ENCODE results near the gene GPR149.

DNA sequence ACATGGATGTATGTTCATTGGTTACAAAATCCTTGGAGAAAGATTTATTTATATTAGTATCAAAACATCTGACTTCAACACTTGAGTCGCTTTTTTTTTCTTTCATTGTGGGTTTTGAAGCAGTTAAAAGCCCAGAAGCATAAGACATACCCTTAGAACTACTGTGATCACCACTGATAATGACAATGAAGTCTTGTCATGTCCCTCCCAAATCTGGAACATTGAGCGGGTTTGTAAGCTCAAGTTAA, 3.1 kb downstream of the GPR171 start:
- PRO-cap, 2 experiments = no peak in any of the 2 experiments

DNA sequence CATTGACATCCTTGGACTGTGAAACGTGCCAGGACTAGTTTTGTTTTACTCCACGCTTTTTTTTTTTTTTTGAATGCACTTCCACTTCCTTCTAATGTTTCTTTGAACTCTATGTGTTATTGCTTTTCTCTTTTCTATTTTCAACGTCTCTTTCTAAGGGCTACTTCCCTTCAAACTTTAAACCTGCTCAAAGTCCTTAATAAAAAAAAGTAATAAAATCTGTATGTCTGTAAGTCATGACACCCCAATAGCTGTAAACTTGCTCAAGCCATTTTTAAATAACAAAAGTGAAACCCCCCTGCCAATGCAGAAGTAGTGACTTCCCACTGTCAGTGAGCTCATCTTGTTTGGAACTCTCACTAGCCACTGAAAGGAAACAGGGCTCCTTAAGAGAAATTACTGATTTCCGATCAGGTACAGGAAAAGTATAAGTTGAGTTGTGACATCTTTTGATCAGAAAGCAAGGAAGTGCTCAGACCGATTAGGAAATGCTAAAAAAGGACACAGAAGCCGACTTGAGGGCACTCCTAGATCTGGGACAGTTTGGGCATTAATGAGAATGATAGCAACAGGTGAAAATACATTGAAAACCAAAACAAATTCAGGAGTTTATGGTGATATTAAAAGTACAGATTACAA, 27.6 kb upstream of the GPR171 start:
- PRO-cap, 2 experiments = no peak in any of the 2 experiments

GRCh38 chr3:151265074-151265273, 13.4 kb downstream of the P2RY14 start:
- PRO-cap, 2 experiments = no peak in any of the 2 experiments

- PRO-cap, 2 experiments = no peak in any of the 2 experiments
Measured at GRCh38 chr3:151537632-151538321, 76.9 kb upstream of the IGSF10 start.

- PRO-cap, 2 experiments = no peak in any of the 2 experiments
Measured at GRCh38 chr3:151836950-151837605, 23.2 kb downstream of the AADAC start.

GRCh38 chr3:151927944-151928423, 54.5 kb downstream of the SUCNR1 start:
- PRO-cap, 2 experiments = no peak in any of the 2 experiments

DNA sequence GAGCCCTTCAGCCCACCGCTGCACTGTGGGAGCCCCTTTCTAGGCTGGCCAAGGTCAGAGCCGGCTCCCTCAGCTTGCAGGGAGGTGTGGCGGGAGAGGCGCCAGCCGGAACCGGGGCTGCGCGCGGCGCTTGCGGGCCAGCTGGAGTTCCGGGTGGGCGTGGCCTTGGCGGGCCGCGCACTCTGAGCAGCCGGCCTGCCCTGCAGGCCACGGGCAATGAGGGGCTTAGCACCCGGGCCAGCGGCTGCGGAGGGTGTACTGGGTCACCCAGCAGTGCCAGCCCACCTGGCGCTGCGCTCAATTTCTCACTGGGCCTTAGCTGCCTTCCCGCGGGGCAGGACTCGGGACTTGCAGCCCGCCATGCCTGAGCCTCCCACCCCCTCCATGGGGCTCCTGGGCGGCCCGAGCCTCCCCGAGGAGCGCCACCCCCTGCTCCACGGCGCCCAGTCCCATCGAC, 116.4 kb upstream of the MBNL1 start:
- PRO-cap, 2 experiments = no peak in any of the 2 experiments

DNA sequence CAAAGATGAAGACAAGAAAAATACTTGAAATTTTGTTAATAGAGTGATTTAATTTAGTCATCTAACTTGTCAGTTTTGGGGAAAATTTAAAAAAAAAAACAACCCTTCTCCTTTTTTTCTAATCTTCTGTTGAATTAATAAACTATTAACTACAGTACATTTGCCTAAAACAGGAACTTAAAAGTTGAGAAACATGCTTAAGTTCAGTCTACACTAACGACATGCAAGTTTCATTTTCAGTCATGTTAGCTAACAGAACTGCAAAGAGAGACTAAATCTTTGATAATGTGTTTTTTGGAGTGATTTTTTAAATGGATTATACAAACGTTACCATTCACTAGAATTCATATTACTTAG, 72.0 kb upstream of the MBNL1 start:
- PRO-cap, 2 experiments = no peak in any of the 2 experiments

- PRO-cap, 2 experiments = peak in 1 of 2 experiments; most common minus-strand start chr3:152205397 (in 1)
Measured at GRCh38 chr3:152204898-152205692, 63.6 kb upstream of the MBNL1 start.

DNA sequence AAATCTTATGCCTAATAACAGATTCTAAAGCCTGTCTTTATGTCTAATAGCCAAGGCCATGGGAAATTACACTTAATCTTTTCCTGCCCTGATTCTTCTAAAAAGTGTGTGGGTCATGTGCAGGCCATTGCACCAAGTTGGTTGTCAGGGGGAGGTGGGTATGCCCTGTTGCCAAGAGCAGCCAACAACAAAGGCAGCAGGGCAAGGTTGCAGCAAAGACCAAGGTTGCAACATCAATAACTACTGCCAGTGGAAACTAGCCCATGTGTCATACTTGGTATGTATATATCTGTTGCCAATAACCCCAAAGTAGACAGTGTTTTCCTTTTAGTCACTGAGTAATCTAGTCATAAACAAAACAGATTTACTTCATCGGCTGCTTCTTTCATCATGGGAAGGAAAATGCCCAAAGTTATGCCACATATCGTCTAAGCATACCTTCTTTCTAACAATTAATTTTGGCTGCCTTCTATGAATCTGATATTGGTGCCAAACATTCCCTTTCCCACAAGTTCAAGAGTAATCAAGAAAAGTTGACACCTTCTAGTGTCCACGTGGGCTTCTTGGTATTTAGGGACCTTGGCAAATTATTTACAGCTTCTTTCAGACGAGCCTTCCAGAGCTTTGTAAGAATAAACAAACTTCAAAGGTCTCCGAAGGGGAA, 10.2 kb upstream of the MBNL1 start:
- PRO-cap, 2 experiments = no peak in any of the 2 experiments

DNA sequence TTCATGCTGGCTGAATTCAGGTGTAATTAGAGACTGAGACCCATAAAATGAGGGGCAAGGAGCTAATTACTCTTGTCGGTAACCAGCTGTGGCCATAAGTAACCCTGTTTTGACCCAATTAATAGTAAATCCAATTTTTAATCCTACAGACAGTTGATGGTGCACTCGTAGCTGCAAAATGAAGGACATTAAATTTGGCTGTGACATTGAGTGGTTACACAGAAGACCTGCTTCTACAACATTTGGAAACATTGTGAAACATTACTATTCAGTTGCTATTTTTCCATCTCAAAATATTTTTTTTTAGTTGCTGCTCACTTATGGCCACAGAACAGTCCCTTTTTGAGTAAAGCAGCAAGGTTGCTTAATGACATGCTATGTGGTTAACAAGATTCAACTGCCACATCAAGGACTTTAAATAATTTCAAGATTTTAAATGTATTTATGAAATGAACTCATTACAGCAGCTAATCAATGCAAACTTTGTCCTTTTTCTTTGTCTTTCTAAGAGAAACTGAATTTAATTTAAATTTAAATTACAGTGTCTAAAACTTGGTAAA, 33.1 kb downstream of the MBNL1 start:
- PRO-cap, 2 experiments = no peak in any of the 2 experiments

DNA sequence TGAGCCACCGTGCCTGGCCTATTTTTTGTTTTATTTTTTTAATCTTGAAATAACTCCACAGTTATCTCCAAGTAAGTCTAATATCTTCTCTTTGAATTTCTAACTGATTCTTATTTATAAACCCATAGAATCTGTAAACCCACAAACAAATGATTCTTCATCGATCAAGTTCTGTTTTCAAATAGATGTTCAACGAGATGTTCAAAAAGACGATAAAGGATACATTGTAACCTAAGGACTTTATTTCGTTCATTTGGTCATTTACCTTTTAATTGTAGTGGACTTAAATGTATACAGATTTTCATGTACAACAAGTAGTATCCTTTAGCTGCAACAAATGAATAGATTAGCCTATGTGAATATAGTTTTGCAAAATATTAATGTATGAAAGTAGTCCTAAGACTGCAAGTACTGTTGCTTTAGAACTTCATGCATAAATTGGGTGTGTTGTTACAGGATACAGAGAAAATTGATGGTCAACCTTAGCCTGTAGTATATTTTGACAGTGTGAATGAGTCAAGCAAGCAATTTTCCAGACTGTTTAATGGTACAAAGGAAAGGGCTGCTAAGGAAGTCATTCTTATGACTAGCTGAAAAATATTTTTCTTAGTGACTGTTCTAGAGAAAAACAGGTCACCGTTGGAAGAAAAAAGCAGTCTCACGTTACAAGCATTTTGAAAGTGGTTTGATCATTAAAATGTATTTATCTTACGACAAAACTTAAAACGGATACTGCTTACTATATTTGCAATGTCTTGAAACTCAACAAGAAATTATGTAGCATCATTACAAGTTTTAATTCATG, 49.1 kb downstream of the MBNL1 start:
- PRO-cap, 2 experiments = no peak in any of the 2 experiments

GRCh38 chr3:152330951-152331482, 62.3 kb downstream of the MBNL1 start:
- PRO-cap, 2 experiments = no peak in any of the 2 experiments

GRCh38 chr3:152436779-152437458, 168.2 kb downstream of the MBNL1 start:
- PRO-cap, 2 experiments = no peak in any of the 2 experiments

DNA sequence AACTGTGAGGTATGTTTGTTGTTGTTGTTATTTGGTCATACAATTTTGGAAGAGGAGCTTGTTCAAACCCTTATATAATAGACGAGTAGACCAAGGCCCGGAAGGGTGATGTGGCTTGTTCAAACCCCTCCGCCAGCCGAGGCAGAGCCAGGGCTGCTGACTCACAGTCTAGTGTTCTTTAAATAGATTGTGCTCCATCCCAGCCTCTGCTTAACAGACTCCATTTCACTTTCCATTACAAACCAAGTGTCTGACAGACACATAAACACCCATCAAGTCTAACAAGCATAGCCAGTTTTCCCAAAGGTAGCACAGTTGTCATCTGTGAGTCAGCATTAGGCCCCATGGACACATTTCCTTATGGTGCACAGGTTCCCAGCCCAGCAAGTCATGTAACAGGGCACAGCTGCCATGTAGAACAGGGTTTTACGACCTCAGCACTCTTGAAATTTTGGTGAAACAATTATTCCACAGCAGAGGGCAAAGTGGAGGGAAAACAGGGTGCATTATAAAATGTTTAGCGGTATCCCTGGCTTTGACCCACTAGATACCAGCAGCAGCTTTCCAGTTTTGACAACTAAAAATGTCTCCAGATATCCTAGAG, 109.9 kb upstream of the RAP2B start:
- PRO-cap, 2 experiments = no peak in any of the 2 experiments

GRCh38 chr3:153167447-153168459, 5.7 kb downstream of the RAP2B start:
- PRO-cap, 2 experiments = no peak in any of the 2 experiments

DNA sequence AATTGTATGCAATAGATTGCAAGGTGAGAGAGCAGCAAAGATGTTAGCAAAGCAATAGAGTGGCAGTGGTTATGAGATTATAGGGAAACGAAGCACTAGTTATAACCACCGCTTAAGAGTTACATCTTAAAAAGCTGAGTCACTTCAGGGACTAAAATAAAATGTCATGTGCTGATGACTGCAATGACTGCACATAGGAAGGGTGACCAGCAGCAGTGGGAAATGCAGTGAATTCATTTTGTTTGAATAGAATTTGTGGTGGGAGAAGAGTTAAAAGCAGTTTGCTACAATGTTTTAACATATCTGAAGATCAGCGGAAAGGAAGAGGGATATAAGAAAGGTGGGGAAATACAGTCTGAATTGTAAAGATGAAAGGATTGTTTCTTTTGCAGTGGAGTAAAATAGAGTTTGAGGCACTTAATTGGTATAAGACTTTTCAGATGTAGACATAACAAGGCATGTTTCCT, 127.4 kb downstream of the RAP2B start:
- PRO-cap, 2 experiments = no peak in any of the 2 experiments

DNA sequence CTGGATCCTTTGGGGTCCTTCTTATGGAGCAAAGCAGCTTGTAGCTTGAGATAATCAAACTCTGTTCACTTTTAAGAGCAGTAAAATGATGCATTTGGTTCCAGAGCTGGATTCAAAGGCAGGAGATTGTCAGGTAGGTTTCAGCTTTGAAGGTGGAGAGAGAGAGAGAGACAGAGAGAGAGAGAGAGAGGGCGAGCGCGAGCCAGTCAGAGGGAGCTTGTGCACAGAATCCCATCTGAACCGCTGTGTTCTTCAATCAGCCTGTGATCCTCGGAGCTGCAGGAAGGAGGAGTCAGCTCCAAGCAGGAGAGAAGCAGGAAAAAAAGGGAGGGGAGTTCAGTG, at the start of gene GPR149:
Gene GPR149, minus strand, starts transcription at position 223 of the 342 bp plus-strand sequence.
- PRO-cap, 2 experiments = no peak in any of the 2 experiments

- PRO-cap, 2 experiments = no peak in any of the 2 experiments
Measured at GRCh38 chr3:155076530-155077037, 3.5 kb upstream of the MME start.

DNA sequence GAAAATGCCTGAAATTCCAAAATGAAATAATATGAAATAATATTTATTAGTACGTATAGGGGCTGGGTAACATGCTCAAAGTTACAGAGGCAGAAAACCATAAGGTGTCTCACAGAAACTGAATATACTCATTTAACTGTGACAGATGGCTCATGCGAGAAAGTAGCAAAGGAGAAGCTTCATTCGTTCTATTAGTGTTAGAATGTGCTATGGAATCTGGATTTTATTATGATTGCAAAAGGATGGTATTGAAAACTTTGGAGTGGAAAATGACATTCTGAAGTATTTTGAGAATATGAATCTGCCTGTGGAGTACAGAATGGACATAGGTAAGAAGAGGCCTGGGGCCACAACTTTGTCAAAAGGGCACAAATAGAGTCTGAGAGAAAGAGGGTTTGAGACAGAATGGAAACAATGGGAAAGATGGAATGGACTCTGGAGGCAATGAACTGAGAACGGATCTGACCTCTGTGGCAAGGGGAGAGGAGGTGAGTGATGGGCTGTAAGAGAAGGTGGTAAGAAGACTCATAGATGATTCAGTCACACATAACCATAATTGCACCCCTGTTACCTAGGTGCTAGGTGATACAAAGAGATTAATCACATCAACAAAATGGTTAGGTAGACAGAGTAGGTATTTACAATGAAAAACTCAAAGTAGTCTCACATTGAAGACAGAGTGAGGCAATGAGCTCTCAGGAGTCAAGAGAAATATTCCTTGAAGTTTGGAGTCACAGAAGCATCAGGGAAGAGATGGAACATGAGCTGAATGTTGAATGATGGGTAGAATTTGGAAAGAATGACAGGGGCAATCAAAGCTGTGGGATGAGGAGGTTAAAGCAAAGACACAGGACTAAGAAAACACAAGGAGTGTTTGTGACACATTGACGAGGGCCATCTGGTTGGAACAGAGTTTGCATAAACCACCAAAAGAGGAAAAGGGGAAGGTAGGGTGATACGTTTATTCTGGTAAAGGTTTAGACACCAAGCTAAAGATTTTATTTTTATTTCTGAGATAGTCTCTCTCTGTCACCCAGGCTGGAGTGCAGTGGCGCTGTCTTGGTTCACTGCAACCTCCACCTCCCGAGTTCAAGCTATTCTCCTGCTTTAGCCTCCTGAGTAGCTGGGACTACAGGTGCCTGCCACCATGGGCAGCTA, 32.5 kb downstream of the MME start:
- PRO-cap, 2 experiments = no peak in any of the 2 experiments